Aortic smooth muscle cell (primary cell): ENCODE measurements around a stretch of chr18.

DNA sequence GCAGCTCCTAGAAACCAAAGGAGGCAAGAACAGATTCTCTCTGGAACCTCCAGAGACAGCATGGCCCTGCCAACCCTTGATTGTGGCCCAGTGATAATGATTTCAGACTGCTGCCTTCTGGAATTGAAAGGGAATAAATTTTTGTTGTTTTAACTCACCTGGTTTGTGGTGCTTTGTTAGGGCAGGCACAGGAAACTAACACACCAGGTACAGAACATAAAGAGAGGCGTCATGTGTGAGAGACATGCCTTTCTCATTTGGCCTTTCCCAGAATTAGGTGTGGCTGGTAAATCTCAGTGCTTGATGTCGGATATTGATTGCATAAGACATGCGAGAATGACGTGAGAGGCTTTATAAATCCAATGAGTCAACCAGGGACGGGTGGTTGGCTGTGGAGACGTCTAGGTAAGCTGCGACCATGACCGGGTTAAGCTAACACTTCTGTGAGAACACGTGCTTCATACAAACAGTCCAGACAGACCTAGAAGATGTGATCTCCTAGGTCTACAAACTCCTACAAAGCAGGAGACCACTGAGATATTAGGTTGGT lies 98.6 kb upstream of the ATP8B1 start:
- RRBS = no CpG with 5 or more reads among the region's 9 CpGs

- RRBS = no CpG with 5 or more reads among the region's 12 CpGs
Observed at GRCh38 chr18:58101080-58101752, 57.2 kb downstream of the NEDD4L start.

DNA sequence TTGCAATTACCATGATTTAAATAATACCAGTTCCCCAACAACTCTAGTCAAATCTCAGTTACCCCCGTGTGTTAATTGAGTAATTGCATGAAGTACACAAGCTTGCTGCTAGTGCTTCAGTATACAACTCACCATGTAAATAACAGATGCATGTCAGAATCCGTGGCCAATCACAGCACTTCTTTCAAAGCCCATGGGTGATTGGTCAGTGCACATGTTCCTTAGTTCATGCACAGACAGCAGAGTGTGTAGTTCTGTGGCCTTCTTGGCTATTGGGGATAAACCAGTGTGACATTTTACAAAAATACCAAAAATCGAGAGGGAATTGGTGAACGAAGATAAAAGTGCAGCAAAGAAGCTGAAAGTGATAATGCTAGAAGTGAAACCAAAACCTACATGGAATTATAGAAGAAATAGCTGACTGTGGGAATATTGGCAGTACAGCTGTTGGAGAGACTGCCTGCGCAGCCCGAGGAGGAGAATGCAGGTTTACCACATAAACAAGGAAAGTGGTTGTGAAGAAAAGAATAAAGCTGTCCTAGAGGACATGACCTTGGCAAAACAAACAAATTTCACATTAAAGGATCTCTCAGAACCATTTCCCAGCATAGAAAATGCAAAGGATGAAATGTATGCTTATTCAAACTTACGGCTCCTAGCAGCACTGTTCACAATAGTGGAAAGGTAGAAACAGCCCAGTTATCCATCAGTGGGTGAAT lies 59.5 kb downstream of the NEDD4L start:
- RRBS = no CpG with 5 or more reads among the region's 7 CpGs

DNA sequence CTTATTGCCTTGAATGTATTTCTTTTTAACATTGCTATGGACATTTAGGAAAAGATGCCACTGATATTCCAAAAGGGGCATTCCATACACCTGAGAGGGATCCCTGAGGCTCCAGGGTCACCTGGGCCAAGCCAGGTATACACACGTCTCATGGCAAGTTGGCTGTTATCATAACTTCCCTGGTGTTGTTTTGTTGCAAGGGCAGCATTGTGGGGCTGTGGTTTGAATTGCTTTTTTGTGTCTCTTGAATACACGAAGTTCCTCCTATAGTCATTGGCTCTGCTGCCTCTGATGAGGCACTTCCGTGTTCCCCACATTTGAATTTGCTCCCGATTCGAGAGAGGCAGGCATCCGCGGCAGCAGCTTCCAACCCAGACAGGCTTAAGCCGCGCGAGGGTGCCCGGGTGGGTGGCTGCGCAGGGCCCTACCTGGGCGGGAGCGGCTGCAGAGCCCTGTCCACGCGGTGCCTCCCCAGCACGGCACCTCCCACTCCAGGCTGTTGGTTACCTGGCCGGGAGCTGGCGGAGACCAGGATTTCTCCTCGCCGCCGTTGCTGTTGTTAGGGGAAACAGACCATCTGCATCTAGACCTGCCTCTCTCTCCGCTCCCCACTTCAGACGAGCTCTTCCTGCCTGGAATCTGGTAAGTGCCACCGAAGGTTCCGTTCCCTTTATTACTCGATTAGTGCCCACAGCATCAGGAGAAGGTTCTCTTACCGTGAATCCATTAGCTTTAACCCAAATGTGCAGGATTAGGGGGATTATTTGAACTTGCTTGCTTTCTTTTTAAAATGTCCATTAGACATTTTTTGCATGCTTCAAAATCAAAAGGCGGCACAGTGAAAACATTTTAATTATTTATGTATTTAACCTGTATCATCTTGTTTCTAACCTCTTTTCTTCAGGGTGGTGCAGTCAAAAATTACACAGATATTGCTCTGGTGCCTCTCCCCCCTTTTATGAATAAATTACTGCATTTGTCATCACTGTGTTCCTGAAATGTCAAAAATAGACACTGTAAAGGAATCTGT lies 151.4 kb downstream of the NEDD4L start:
- RRBS = 0% methylated on average over 1 of the region's 29 CpGs

GRCh38 chr18:58247119-58248078 lies 203.4 kb downstream of the NEDD4L start:
- RRBS = no CpG with 5 or more reads among the region's 27 CpGs

DNA sequence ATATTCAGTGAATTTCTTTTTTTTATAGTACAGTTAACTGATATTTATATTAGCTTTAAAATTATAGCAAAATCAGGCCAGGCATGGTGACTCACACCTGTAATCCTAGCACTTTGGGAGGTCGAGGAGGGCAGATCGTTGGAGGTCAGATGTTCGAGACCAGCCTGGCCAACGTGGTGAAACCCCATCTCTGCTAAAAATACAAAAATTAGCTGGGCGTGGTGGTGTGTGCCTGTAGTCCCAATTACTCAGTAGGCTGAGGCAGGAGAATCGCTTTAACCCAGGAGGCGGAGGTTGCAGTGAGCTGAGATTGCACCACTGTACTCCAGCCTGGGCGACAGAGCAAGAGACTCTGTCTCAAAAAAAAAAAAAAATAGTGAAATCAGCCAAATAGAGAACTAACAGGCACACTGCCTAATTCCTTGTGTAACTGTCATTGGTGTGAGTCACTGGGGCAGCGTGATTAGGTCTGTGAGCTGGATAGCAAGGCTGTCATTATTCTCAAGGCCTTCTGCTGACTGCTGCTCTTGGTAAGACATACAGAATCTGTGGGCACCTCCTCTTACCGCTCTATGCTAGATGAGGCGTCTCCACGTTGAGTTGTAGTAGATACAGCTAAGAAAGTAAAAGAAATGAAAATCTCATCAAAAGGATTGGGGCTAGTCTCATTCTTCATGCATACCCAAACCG lies 270.2 kb downstream of the NEDD4L start:
- RRBS = no CpG with 5 or more reads among the region's 13 CpGs

DNA sequence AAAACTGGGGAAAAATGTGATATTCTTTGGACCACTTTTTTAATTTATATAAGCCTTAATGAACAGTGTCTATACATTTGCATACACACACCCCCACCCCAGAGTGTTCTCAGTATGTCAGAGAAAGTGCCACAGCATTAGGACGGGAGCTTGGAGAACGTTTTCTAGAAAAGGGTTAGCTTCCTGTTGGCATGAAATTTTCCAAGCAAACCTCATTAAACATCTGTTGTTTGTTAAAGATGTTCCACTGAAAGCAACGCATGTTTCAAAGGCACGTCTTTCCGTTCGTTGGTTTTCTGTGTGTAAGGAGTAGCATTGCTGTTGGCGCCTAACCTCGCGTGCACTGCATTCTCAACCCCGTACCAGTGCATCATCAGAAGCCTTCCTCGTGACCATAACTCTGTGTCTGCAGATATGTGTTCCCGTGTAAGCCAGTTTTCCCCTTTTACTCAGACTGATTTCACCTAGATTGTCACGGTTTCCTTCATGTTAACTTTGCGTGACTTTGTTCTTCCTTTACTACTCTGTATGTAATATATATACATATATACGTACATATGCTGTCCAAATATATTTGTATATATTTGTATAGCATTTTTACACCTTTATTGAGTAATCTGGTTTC lies 228.4 kb downstream of the ALPK2 start:
- RRBS = no CpG with 5 or more reads among the region's 15 CpGs

DNA sequence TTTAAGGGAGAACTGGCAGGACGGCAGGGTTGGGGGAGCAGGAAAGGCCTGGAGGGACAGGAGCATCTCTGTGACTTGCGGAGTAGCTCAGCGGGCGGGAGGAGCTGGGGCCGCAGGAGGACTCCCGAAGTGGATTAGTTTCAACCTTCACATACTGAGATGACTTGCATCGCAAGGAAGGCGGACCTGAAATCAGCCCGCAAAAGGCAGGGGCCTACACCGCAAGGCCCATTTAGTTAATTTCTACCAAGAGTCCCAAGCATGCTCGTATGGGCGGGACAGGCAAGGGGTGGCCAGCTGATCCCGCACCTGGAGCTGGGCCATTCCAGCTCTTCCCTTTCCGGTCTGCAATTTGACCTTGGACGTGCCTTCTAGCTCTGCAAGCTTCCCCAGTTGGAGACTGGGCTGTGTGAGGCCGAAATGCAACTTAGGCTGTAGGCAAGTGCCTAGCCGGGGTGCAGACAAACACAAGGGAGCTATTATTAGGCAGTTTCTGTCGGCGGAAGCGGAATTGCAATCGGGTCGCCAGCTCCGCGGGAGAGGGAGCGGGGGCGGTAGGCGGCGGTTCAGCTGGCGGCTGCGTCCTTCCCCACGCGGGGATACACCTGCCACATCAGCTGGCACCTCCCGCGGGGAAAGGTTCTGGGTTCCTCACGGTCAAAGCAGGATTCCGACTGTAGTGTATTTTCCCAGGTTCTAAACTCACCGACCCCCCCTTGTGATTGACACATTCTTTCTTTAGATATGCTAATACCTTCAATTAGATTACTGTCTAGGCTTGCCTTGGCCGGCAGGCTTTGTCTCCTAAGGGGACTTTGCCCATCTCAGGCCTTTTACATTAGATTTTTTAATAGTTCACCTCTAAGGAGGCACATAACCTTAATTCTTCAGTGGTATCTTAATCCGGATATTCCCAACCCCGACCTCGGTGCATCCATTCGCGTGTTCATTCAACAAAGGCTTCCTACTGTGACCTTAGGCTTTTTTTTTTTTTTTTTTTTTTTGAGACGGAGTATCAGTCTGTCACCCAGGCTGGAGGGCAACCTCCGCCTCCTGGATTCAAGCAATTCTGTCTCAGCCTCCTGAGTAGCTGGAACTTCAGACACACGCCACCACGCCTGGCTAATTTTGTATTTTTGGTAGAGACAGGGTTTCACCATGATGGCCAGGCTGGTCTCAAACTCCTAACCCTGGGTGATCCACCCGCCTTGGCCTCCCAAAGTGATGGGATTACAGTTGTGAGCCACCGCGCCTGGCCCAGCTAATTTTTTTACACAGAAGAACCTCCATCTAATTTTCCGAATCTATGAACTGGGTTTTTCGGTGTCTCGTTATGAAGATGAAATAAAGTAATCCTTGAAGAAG lies 17.0 kb upstream of the ZNF532 start:
- RRBS = 58% methylated on average over 5 of the region's 53 CpGs

- RRBS = no CpG with 5 or more reads among the region's 12 CpGs
Observed at GRCh38 chr18:58862067-58862769, 2.5 kb upstream of the ZNF532 start.

- RRBS = 3% methylated on average over 1 of the region's 5 CpGs
Observed at GRCh38 chr18:58867182-58867613, 2.5 kb downstream of the ZNF532 start.

- RRBS = no CpG with 5 or more reads among the region's 10 CpGs
Observed at GRCh38 chr18:58991013-58991884, 126.6 kb downstream of the ZNF532 start.

DNA sequence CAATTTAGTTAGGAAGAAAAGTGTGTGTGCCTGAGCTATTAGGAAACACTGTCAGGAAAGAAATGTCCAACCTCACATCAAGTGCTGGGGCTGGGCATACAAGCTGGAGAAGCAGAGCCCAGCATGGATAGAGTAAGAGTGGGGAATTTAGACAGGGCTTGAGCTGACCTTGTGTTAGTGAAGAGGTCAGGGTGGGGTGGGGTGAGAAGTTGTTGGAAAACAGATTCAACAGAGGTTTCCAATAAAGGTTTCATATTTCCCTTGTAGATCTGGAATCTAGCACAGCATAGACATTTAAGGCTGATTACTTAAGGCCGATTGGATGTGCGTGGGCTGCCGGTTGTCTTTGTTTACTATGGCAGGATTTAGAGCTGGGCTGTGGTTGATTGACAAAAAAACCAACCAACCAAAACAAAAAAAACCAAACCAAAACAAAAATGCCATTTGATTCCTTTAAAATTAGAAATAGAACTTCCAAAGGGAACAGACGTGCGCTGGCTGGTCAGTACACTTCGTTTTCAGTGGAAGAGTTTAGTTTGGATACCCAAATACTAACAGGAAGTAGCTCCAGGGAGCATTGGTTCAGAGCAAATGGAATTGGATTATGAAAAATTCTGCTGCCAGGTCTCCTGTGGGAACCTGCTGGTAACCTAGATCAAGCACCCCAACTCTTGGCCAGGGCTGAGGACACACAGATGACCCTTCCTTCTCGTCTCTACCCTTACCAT lies 114.8 kb upstream of the SEC11C start:
- RRBS = no CpG with 5 or more reads among the region's 7 CpGs

DNA sequence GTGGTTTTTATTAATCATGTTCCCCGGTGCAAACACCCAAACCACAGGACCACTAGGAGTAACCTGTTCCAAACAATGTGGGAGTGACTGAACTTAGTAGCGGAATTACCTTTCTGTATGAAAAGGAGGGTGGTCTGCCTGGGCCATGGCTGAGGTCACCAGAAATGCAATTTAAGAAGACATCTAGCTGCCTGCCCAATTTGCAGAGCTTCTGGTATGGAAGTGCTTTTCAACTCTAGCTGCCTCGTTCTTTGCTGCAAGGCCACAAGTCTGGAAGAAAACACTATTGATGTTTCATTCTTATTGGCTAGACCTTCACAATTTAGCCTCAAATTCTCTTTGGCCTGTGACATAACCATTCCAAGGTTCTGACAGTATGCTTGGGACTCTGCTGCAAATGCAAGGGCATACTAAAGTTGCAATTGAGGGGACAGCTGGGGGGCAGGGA lies 73.3 kb downstream of the CCBE1 start:
- RRBS = no CpG with 5 or more reads among the region's 3 CpGs

GRCh38 chr18:59769074-59769426 lies 71.8 kb upstream of the CCBE1 start:
- RRBS = no CpG with 5 or more reads among the region's 1 CpG

DNA sequence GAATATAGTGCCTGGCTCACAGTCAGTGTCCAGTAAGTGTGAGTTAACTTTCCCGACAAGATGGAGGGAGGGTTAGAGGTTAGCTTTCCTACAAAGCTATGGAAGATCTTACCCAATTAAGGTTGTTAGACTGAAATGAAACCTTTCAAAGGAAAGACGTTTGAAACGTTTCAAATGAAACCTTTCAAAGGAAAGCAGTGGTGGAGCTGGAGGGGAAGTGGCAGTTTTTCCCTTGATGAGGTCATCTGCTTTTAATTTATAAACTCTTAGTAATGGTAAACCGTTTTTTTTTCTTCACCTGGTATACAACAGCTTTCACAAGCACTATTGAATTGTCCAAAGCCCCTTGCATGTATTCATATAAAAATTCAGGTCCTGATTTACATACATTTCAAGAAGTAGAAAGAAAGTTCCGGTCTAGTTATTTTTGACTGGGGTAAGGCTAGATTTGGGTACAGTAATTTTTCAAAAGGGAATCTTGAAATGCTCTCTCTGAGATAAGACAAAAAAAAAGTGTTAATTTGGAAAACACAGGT lies 7.4 kb downstream of the PMAIP1 start:
- RRBS = no CpG with 5 or more reads among the region's 5 CpGs

DNA sequence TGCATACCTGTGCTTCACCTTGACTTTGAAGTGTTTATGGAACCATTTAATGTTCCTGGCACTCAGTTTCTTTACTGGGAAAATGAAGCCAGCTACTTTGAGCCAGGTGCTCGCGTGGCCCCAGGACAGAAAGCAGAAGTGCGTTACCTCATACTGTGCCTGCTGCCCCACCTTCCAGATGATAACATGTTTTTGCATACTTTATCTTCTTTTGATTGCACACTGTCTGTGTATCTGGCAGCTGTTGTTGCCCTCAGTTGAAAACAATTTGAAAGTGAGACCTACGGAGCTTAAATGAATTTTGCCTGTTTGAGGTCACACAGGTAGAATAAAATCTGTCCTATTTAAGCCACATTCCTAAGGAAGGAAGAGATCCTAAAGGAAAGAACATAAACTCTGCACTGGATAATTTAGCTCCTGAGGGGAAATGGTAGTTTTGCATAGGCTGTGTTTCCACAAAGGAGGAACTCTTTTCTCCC lies 61.4 kb downstream of the PMAIP1 start:
- RRBS = no CpG with 5 or more reads among the region's 4 CpGs

GRCh38 chr18:61334542-61335120 lies 1.4 kb downstream of the CDH20 start:
- RRBS = no CpG with 5 or more reads among the region's 15 CpGs

DNA sequence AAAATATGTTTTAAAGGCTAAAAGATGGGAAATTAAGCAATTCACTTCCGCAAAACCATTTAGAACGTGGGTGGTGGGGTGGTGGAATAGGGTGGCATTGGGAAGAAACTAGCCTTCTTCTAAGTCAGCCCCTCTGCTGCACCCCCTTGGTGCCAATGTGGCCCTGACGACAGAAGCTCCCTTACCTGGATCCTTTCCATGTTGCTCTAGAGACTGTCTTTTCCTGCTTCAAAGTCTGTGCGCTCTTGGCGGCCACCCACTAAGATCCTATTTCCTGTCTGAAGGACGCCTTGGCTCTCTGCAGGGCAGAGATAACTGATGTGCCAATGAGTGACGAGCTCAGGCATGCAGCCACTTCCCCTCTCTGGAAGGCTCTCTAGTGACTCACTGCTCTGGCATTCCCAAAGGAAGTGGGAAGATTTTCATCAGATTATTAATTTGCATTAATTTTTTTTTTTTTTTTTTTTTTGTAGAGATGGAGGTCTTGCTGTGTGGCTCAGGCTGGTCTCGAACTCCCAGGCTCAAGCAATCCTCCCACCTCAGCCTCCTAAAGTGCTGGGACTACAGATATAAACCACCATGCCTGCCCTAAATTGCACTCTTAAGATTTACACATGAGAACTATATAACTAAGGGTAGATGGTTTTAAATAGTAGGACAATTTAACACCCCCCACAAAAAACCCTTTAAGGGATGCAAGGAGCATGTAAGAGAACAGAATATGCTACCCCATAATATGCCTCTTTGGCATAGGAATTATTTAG lies 273.6 kb downstream of the CDH20 start:
- RRBS = no CpG with 5 or more reads among the region's 8 CpGs

DNA sequence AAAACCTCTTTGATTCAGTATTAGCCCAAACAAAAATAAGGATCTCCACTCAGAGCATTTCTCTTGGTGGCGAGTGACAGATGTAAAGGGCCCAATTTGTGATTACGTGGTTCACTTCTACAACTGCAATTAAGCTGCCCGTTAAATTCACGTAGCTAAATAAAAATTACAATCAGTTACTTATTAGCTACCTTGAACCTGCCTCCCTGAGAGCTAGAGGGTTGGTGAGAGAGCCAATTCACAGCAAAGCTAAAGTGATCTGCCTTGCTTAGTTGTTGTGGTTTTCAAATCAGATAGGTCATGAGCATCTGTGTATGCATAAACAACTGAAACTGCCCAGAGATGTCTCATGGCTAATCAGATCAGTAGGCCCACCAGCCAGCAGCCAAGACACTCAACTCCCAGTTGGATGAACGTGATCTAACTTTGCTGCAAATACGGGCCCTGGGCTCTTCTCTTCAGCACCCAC lies 156.6 kb downstream of the RNF152 start:
- RRBS = no CpG with 5 or more reads among the region's 6 CpGs

DNA sequence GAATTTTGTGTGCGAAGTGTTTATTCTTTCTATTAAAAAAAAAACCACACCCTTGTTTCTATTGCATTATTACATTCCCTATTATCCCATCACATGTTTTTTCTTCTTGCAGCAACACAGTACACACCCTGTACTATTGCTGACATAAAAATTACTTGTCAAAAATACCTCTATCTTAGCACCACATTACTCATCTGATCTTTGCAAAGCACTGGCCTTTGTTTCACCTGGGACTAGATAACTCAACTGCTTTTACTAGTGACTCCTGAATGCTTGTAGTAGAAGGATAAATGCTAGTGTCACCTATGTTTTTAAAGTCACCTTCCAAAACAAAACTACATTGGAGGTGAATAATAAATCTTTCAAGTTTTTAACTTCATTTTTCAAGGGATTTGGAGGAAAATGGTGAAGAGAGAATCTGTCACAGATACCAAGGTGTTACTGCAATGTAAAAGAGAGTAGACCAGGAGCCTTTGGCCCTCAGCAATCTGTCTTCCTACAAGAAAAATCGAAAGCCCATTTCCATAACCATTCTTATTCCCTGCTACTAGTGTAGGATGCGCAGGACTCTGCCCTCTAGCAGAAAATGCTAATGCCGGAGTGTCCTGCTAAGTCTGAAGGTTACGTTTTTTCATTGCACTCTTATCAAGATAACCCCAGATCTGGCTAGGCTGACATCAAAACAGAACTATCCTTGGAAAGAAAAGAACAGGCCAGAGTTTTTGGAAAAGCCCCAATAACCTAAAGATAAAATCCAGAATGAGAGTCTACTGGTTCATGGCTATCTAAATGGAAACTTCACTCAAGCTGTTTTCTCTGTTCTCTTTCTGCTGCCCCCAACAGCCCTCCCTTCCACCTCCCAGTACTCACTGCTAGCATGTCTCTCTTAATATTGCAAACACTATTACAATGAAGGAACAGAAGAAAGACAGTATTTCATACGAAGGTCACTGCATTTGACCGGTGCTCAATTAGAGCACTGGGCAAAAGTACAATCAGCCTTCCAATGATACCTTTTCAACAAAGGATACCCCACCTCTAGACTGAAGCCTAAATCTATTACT lies 1.1 kb downstream of the RNF152 start:
- RRBS = no CpG with 5 or more reads among the region's 7 CpGs